Choroid plexus epithelial cell (primary cell): ENCODE results near the genes RCSD1, MPC2, CCDC181 and KIFAP3.

DNA sequence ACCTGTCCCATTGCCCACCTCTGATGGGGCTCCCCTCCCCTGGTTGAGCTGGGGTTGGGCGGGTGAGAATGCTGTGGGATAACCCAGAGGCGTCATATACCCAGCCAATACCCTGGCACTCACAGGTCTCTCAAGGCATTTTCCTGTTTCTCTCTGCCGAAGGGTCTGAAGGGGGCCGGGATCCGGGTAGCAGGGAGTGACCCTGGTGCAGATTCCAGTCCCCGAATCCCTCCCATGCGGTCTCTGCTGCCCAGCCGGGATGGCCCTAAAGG, 995 bp upstream of the RCSD1 start:
- RRBS, result 81% methylated on average over 4 of the region's 8 CpGs

GRCh38 chr1:167629601-167630724, at the start of gene RCSD1:
TSS of gene RCSD1 (plus strand) at chr1:167630232.
- RRBS, result 2% methylated on average over 27 of the region's 69 CpGs

DNA sequence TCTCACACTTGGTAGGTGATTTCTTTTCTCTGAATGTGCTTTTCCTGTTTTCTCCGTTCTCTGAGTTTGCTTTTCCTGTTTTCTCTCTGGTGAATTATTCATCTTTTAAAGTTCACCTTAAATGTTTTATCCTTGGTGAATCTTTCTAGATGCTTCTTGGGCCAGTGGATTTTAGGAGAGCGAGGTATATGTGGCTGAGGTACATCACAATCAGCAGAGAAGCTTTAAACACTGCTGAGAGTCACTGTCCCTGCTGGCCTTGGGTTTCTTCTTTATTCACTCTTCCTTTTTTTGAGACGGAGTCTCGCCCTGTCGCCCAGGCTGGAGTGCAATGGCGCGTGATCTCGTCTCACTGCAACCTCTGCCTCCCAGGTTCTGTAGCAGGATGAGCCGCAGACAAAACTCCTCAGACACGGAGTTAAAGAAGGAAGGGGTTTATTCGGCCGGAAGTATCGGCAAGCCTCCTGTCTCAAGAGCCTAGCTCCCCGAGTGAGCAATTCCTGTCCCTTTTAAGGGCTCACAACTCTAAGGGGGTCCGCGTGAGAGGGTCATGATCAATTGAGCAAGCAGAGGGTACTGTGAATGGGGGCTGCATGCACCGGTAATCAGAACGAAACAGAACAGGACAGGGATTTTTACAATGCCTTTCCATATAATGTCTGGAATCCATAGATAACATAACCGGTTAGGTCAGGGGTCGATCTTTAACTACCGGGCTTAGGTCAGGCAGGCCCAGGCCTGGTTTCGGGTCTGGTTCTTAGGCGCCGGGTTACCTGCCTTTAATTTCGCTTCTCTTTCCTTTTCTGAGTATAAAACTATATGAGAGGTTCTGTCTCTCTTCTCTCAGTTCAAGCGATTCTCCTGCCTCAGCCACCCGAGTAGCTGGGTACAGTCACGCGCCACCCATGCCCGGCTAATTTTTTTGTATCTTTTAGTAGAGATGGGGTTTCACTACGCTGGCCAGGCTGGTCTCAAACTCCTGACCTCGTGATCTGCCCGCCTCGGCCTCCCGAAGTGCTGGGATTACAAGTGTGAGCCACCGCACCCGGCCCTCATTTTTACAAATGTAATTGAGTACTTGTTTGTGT, 1.9 kb upstream of the MPZL1 start:
- RRBS, result 78% methylated on average over 2 of the region's 37 CpGs

GRCh38 chr1:167936451-167937417, at the start of gene MPC2:
TSS of gene MPC2 (minus strand) at chr1:167937072.
- RRBS, result 1% methylated on average over 37 of the region's 70 CpGs

DNA sequence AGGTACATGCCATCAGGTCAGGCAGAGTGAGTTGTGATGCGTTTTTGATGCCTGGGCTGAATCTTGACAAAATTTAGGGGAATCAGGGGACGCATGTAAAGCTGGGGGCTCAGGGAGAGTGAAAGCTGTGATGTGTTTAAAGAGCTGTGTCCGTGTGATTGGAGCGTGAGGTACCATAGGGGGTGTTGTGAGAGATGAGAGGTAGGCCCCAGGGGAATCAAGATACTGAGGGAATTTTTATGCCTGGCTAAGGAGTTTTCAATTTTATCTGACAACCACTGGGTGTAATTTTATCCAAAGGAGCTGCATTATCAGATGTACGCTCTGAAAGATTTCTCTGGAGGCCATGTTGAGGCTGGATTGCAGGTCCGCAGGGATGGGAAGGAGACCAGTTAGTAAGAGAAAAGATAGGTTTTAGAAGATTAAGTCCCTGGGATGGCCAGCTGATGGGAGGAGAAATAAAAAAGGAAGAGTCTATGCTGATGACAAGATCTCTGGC, 1.1 kb downstream of the TIPRL start:
- RRBS, result no CpG with 5 or more reads among the region's 6 CpGs

- RRBS, result no CpG with 5 or more reads among the region's 5 CpGs
Observed at GRCh38 chr1:168246482-168246856, 20.7 kb downstream of the SFT2D2 start.

GRCh38 chr1:168427886-168428325, 115.9 kb downstream of the XCL2 start:
- RRBS, result no CpG with 5 or more reads among the region's 2 CpGs

GRCh38 chr1:168485034-168485452, 58.8 kb downstream of the XCL2 start:
- RRBS, result no CpG with 5 or more reads among the region's 5 CpGs

DNA sequence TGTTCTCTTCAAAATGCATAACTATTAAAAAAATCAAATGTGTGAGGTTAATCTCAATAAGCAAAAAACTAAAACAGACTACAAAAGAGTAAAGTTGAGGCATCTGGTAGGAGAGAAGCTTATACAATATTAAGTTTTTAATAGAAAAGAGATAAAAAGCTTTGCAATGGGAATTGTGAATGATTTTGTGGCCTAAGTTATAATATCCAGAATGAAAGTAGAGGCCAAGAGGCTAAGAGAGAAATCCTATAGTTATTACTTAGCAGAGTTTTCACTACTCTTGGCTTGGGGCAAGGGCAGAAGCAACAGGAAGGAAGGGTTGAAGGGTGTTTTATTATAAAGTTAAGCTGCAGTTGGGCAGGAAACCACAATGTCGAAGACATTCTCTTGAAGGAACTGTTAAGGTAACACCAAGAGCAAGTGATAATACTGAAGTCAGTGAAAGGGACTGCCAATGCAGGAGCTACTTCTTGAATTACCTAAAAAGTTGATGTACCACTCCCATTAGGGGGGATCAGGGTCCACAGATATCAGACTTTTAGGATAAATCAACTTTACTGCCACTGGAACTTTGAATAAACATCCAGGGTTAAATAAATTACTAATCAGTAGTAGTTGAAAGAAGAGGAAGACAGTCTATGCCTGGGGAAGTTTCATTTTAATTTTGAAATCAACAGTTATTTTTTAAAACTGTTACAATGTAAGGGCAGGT, 8.3 kb downstream of the XCL2 start:
- RRBS, result no CpG with 5 or more reads among the region's 1 CpG

GRCh38 chr1:168551687-168552267, 8.0 kb upstream of the XCL2 start:
- RRBS, result no CpG with 5 or more reads among the region's 4 CpGs

GRCh38 chr1:168772274-168772837, 43.4 kb upstream of the DPT start:
- RRBS, result no CpG with 5 or more reads among the region's 2 CpGs

GRCh38 chr1:169107435-169107718, 887 bp downstream of the ATP1B1 start:
- RRBS, result no CpG with 5 or more reads among the region's 5 CpGs

DNA sequence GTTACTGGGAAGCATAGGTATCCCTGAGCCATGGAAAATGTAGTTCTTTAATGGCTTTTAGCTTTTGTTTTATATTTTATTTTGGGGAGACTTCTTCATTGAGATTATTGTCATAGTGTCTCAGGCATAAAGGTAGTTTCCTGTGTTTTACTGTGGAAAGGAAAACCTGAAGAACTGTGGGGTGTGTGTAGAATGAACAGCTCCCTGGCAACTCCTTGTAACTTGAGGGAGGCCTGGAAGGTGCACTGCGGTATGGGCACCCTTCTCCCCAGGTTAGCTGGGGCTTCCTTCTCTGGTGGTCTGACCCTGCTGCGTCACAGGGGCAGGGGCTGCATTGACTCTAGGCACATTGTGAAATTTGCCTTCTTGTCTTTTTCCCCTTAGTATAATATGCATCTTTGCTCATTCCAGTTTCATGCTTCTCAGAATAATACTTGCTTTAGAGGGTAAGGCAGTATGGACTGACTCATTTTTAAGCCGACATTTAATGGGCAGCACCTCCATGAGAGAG, 1.8 kb downstream of the ATP1B1 start:
- RRBS, result no CpG with 5 or more reads among the region's 3 CpGs

DNA sequence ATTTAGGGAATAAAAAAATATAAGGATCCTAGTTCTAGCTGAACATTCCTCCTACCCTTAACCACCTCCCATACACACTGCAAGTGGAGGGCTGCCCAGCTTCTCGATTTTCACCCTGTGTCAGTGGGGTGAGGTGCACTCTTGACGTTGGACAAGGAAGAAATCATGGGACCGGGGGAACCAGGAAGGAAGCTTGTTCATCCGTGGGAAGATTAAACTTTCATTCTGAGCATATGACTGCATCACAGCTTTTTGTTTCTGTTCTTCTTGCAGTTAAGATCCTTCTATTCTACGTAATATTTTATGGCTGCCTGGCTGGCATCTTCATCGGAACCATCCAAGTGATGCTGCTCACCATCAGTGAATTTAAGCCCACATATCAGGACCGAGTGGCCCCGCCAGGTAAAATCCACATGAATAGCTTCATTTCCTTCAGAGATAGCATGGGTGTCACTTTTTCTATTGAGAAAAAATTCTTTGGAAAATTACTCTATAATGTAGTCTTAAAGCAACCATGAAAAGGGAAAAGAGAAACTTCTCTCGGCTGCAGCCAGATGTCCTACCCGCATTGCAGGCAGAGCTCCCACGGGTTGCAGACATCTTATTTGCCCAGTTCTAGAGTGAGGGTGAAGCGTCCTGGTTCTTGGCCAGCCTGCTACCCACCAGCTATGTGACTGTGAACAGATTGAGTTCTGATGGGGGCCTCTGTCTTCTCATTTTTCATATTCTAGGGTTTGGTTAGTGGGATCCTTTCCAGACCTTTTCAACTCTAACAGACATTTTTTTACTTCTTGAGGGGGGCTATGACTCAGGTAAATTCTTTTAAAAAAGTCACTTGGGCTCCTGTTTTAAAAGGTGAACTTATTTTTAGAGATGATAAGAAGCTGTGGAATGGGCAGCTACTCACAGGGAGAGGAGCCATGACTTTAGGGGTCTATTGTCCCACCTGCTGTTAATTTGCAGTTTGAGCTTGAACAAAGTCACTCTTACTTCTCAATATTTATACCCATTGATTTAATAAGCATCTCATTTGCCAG, 4.9 kb downstream of the ATP1B1 start:
- RRBS, result no CpG with 5 or more reads among the region's 12 CpGs

- RRBS, result no CpG with 5 or more reads among the region's 8 CpGs
Observed at GRCh38 chr1:169119721-169120485, 13.4 kb downstream of the ATP1B1 start.

GRCh38 chr1:169126773-169127628, 20.5 kb downstream of the ATP1B1 start:
- RRBS, result no CpG with 5 or more reads among the region's 11 CpGs

DNA sequence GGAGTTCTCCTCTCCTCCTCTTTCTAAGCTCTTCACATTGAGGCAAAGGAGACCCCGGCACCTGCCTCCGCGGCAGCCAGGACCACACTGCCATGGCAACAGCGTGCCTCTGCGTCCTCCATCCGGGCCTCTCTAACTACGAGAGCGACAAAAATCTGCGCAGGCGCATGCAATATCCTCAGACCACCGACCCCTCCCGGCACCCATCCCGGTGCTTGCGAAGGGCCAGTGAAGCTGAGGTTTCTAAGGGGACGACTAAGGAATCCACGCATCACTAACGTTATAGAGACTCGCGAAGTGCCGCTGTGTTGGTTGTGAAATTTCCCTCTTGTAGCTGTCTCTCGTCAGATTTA, at the start of gene CCDC181:
CCDC181 (minus strand) TSS at position 146 of the 353 bp plus-strand sequence.
- RRBS, result 2% methylated on average over 11 of the region's 21 CpGs

GRCh38 chr1:169487410-169488138, 1.8 kb upstream of the SLC19A2 start:
- RRBS, result no CpG with 5 or more reads among the region's 18 CpGs

DNA sequence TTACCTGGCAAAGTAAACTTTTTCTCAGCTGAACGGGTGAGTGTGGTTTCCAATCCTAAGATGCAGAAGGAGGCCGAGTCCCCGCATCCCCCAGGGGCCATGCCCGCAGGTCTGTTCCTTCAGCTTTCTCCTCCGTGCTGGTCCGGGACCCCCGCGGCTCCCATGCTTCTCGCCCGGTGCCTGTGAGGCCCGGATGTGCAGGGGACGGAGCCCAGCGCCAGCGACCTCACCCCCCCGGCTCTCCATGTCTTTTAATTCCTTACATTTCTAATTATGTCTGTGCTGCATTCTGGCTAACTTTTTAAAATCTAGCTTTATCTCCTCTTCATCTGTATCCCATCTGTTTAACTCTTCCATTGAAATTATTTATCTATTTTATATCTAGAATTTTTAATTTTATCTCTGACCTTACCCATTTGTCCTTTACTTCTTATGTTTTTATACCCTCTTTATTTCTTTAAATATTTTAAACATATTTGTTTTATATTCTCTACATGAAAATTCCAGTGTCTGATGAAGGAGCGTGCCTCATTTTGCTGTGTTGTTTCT, 21.6 kb upstream of the SCYL3 start:
- RRBS, result 18% methylated on average over 5 of the region's 16 CpGs

DNA sequence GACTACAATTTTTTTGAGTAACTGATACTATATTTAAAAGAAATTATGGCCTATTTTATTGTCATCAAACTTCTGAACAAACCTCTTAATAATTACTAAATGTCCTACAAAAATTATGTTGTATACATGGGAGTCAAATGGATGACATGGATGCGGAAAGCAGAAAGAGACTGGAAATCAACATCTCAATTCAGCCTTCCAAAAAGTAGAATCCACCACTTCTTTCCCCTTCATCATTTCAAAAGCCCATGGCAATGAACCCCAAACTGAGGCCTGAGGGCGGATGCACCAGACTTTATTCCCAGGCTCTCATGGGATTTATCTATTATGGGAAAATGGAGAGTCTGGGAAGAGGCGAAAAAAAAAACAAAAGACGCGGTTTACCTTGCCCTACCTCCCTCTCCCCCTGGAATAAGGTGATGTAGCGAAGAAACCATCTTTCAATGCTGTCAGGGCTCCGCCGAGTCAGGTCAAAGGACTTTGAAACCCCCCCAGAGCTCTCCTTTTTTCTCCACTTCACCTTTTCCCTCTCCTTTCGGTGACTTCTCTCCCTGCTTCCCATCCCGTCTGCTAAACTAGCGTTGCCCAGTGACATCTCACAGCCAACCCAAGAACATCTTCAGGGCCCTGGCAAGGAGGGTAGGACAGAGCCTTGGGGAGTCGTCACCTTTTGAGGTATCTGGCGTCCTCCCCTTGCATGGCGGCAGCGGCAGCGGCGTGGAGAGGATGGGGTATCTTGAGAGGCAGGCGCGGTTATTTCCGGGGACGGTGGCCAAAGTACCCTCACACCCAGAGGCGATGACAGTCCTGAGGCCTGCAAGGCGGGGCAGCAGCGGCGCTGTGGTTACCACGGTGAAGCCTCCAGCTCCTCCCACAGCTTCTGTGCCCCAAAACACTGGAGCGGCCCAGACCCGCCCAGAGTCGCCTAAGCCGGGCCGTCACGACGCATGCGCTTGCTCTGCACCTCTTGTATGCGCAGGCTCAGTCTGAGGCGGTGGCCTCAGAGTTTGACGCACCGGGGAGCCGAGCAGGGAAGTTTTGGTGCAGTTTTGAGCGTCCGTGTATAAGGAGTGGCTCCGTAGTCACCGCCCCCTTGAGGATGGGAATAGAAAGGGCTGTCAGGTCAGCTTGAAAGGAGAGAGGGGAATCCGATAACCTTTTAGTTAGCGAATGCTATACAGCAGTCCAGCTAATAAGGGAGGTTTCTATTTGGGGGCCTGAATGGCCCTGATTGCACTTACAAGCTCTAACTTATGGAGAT, at the start of gene KIFAP3:
KIFAP3 (minus strand) TSS at position 927 of the 1,261 bp plus-strand sequence.
- RRBS, result under 1% methylated on average over 8 of the region's 45 CpGs